SP-49 (cell line): ENCODE measurements around the gene TRIM37.

DNA sequence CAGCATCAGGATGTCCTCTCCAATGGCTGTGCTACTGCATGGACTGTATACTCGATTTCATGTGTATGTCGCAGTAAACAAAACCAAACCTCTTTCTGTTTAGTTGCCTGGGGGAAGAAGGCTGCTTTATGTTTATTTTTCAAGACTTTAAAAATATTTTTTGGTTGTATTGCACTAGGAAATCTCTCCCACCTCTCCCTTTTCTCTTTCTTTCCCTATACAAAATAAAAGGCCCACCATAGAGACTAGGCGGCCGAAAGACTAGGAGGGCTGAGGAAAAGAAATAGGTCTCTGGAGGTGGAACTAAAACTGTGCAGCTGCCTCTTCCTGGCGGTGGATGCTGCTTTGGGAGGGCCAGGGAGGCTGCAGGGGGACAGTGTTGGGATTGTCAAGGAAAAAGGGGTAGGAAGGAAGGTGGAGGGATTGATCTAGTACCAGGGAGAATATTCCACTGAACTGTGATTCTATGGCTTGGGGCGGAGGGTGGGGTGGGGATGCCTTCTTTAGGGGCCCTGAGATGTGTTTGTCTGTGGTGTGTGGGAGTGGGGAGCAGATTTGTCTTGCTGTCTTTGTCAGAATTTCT is 6.2 kb downstream of the DYNLL2 start:
- PRO-cap = no peak

- PRO-cap = no peak
These were observed 5.5 kb downstream of the TSPOAP1 start for GRCh38 chr17:58322887-58323737.

GRCh38 chr17:58323738-58324294 is 4.8 kb downstream of the TSPOAP1 start:
- PRO-cap = no peak

DNA sequence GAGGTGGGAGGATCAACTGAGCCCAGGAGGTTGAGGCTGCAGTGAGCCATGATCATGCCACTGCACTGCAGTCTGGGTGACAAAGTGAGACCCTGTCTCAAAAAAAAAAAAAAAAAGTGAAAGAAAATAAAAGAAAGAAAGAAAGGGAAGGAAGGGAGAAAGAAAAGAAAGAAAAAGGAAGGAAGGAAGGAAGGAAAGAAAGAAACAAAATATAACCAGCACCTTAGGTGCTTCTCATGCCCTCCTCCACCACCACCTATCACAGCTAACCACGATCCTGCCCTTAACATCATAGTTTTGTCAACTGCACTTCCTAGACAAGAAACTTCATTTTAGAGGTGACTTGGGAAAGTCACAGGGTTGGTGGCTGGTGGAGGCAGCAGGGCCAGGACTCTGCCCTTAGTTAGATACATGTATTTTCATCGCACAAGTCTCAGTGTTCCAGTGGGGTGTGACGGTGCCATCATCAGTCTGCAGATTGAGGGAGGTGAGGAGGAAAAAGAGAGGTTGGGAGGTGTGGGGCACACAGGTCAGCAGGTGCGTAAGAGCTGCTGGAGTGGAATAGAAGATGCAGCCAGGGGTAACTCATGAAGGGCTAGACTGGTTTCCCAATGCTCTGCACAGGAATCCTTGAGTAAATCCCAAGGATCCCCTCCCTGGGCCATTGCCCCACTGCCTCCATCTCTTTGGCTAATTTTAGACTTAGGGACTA is 10.0 kb downstream of the SUPT4H1 start:
- PRO-cap = no peak

DNA sequence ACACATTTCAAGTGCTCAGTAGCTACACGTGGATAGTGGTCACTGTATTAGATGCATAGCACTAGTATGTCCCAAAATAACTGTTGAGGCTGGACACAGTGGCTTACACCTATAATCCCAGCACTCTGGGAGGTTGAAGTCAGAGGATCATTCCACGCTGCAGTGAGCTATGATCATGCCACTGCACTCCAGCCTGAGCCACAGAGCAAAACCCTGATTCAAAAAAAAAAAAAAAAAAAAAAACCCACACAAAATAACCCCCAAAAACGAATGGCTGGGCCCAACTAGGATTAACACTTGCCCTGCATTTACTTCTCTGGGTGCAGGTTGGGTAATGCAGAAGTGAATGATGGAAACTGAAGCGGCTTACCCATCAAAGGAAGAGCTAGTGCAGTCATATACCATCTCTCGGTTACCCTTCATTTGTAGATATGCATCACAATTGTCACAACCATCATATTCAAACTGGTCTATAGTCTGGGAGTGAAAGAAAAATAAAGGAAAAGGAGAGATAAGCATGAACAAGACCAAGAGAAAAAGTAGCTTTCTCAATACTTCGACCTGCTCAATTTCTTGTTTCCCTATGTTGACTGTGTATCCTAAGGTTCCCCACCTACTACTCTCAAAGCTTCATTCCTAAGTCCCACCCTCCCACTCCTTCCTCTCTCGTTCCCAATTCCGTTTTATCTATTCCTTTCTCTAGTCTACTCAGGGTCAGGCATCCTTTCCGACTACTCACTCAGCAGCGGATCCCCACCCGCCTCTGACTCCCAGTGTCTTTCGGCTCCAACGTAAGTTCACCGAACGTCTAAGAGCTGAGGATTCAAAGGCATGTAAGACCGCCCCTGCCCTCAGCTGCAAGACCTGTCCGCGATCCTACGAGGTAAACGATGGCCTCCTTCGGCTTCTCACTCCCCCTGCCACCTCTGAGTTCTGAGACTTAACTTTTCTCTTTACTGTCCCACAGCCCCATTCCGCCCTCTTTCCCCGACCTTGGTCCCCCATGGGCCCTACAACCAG is 659 bp downstream of the SUPT4H1 start:
- PRO-cap = no peak

DNA sequence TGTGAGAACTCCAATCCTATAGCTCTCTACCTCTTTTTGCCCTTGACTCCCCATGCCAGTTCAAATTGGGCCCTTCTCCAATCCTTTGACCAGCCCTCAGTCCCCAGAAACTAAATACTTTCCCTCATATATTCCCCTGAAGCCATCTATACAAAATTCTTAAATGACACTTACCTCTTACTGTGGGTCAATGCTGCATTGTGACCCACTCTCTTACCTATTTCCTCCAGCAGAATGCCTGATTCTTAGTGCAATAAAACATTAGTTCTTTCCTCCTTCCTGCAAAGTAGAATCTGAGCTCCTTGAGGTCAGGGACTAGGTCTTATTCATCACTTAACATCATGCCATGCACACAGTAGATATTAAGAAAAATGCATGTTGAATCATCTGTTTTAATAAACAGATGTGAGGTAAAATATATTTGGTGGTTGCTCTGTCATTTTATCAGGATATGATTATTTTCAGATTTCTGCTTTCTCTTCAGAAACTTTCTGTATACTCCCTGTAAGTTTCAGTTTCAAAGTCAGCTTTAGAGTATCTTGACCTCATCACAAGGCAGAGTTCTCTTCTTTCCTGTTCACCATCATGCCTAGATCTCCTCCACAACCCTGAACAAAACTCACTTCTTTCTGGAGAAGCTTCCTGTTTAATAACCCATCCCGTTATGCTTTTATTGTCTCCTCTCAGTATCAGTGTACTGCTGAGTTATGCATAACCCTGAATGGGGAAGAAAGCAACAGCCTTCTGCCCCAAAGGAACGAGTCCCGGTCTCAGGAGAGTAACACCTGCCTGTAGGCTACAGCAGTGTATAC is 30.2 kb upstream of the SUPT4H1 start:
- PRO-cap = no peak

DNA sequence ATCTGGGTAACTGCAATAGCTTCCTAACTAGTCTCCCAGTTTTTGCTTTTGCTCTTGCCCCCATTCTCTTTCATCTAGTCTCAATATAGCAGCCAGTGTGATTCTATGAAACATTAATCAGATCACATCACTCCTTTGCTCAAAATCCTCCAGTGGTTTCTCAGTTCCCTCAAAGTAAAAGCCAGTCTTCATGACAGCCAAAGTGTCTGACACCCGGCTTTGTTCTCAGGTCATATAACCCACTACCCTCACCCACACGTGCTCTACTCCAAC is 4.5 kb downstream of the MTMR4 start:
- PRO-cap = no peak

GRCh38 chr17:58518477-58519040 is 4.1 kb upstream of the MTMR4 start:
- PRO-cap = bidirectional peak, plus-strand start at chr17:58518836, minus-strand start at chr17:58518806

DNA sequence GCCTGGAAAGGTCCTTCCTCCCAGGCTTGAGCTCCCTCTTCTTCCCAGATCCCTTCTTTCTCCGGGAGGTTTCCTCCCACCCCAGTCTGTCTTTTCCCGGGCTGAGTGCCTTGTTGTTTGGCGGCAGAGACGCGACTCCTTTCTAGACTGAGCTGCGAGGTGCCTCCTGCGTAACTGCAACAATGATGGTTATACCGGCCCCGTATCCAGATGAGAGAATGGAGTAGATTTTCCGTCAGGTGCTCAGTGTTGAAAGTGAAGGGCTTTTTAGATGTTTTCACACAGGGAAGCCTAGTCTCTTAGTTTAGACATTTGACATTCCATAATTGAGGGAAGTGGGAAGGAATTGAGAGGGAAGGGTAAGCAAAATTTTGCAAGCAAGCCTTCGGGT is 1.1 kb downstream of the PPM1E start:
- PRO-cap = no peak

GRCh38 chr17:59093541-59094234 is 13.0 kb downstream of the TRIM37 start:
- PRO-cap = no peak

GRCh38 chr17:59106570-59107735 is at the start of gene TRIM37:
Gene TRIM37, minus strand, starts transcription at chr17:59106880.
- PRO-cap = unidirectional peak, minus-strand start at chr17:59106655; unidirectional peak, minus-strand start at chr17:59106767; bidirectional peak, plus-strand start at chr17:59107126, minus-strand start at chr17:59106832; unidirectional peak, plus-strand start at chr17:59107403

DNA sequence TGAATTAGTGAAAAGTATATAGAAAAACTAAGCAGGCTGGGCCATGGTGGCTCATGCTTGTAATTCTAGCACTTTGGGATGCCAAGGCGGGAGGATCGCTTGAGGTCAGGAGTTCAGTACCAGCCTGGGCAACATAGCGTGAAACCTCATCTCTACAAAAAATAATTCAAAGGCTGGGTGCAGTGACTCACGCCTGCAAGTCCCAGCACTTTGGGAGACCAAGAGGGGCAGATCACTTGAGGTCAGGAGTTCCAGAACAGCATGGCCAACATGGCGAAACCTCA is 15.4 kb upstream of the TRIM37 start:
- PRO-cap = no peak

GRCh38 chr17:59163408-59163797 is 7.9 kb downstream of the PRR11 start:
- PRO-cap = no peak

- PRO-cap = no peak
These were observed 1.4 kb downstream of the SMG8 start for GRCh38 chr17:59211159-59211706.

GRCh38 chr17:59365740-59366472 is 34.5 kb downstream of the YPEL2 start:
- PRO-cap = no peak

- PRO-cap = no peak
These were observed 11.0 kb downstream of the PTRH2 start for GRCh38 chr17:59695829-59696996.

- PRO-cap = no peak
These were observed 45.1 kb downstream of the TUBD1 start for GRCh38 chr17:59847384-59848227.

DNA sequence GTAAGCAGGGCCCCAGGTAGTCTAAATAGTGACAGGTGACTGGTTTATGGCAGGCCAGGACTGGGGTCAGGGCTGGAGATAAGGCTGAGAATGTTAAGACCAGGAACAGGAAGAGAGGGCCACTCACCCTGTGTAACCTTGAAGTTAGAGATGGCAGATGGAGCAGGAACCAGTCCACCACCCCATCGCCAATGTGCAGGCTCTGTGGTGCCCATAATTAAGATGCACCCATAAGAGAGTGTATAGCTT is 1.9 kb upstream of the CA4 start:
- PRO-cap = no peak

DNA sequence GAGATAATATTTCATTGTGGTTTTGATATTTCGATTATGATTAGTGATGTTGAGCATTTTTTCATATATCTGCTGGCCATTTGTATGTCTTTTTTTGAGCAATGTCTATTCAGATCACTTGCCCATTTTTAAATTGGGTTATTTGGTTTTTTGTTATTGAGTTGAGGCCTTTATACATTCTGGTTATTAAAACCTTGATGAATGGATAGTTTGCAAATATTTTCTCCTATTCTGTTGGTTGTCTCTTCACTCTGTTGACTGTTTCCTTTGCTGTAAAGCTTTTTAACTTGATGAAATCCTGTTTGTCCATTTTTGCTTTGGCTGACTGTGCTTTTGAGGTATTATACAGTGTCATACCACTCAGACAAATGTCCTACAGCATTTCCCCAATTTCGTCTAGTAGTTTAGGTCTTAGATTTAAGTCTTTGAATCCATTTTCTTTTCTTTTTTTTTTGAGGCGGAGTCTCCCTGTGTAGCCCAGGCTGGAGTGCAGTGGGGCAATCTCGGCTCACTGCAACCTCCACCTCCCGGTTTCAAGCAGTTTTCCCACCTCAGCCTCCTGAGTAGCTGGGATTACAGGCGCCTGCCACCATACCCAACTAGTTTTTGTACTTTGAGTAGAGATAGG is 97.1 kb downstream of the CA4 start:
- PRO-cap = no peak

DNA sequence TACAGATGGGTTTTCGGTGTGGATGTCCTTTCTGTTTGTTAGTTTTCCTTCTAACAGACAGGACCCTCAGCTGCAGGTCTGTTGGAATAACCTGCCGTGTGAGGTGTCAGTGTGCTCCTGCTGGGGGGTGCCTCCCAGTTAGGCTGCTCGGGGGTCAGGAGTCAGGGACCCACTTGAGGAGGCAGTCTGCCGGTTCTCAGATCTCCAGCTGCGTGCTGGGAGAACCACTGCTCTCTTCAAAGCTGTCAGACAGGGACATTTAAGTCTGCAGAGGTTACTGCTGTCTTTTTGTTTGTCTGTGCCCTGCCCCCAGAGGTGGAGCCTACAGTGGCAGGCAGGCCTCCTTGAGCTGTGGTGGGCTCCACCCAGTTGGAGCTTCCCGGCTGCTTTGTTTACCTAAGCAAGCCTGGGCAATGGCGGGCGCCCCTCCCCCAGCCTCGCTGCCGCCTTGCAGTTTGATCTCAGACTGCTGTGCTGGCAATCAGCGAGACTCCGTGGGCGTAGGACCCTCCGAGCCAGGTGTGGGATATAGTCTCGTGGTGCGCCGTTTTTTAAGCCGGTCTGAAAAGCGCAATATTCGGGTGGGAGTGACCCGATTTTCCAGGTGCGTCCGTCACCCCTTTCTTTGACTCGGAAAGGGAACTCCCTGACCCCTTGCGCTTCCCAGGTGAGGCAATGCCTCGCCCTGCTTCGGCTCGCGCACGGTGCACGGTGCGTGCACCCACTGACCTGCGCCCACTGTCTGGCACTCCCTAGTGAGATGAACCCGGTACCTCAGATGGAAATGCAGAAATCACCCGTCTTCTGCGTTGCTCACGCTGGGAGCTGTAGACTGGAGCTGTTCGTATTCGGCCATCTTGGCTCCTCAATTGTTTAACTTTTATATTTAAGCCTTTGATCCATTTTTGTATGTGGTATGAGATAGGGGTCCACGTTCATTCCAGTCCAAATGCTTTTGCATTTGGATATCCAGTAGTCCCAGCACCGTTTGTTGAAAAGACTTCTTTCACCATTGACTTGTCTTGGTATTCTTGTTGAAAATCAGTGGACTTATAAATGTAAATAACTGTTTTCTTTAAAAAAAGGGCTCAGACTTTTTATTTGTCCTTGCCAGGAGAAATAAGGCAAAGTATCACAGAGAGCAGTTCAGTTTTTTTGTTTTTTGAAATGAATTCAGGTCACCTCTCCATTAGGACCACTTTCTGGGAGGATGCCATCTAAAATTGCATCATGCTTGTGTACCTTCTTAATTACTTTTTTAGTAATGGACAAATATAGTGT is 209.4 kb downstream of the BCAS3 start:
- PRO-cap = no peak